T47D (cell line): ENCODE measurements around the genes AADACL4, CFAP107, PRAMEF12, PRAMEF26, PRAMEF33, PRAMEF17 and LRRC38.

DNA sequence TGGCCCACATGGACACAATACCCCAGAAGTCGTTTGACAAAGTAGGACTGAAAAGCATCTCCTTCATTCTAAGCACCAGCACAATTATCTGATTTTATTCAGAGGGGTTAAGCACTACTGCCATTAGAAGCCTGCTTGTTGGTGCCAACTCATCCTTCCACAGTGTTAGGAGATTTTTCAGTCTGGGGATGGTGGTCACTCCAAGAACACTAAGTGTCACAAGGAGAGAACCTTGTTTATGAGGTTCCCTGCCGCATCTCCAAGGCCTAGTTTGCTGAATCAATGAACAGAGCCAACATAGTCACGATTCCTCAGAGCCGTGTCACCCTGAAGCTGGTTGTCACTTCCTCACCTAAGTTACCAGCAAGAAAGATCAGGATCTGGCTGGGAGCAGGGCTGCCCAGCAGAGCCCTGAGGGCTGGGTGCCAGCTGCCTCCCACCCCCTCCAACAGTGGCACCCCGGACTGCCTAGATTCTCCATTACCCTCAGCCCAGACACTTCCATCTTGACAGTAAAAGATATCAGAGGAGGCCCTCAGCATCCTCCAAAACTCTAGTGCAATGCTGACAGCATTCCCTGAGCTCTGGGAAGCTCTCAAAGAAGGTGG, 8.9 kb downstream of the DHRS3 start:
- RRBS = no CpG with 5 or more reads among the region's 5 CpGs

DNA sequence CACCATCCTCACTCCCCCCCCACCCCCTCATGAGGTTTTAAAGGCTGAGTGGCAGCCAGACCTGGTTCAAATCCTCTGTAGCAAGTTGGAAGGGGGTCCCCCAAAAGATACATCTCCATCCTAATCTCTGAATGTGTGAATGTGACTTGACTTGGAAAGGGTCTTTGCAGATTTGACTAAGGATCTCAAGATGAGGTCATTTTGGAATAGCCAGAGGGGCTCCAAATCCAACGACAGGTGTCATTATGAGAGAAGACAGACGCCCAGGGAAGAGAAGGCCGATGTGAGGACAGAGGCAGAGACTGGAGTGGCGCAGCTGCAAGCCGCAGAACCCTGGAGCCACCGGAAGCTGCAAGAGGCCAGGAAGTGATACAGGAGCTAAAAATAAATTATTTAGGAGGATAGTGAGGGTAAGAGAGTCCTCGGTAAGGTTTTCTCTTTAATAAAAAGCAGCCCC, 9.8 kb upstream of the AADACL4 start:
- RRBS = no CpG with 5 or more reads among the region's 7 CpGs

- RRBS = no CpG with 5 or more reads among the region's 8 CpGs
Measured at GRCh38 chr1:12643878-12644616, at the start of gene AADACL4. TSS of gene AADACL4 (plus strand) at chr1:12644085.

DNA sequence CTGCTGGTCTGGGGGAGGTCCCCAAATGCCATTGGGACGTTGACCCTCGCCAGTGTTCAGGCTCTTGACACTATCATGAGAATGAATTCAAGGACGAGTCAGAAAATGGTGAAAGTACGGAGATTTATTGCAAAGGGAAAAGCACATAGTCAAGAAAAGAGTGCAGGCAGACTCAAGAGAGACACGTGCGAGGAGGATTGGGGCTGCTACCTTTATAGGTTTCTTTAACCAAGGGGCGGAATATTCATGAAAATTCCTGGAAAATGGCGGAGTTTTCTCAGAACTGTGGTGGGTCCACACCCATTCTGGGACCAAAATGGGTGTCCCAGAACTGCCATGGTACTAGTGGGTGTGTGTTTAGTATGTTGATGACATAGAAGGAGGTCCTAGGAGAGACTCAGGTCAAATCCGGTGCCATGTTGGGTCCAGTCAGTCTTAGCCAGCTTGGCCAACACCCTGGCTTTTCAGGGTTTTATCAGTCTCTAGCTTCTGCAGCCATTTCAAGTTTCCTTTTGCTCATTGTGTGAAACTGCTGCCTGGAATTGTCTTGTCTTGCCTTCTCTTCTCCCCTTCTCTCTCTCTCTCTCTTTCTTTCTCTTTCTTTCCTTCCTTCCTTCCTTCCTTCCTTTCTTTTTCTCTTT, 13.7 kb downstream of the AADACL4 start:
- RRBS = no CpG with 5 or more reads among the region's 9 CpGs

DNA sequence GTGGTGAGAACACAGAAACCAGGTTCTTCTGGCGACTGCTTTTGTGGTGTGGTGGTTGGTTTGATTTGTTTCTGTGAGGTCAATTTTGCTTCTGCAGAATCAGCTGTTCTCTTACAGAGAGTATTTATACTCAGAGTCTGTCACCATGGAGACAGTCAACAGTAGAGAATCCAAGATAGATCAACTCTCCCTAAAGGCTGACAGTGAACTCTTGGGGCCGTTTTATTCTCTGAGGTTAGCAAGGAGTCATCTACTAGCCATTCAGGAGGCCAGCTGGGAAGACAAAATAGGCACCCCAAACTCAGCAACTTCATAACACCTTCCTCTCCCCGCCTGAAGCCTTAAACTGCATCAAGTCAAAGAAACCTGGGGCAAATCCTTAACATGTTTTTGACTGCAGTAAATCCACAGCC, at the start of gene CFAP107:
Gene CFAP107, plus strand, starts transcription at position 154 of the 413 bp plus-strand sequence.
- RRBS = no CpG with 5 or more reads among the region's 3 CpGs

DNA sequence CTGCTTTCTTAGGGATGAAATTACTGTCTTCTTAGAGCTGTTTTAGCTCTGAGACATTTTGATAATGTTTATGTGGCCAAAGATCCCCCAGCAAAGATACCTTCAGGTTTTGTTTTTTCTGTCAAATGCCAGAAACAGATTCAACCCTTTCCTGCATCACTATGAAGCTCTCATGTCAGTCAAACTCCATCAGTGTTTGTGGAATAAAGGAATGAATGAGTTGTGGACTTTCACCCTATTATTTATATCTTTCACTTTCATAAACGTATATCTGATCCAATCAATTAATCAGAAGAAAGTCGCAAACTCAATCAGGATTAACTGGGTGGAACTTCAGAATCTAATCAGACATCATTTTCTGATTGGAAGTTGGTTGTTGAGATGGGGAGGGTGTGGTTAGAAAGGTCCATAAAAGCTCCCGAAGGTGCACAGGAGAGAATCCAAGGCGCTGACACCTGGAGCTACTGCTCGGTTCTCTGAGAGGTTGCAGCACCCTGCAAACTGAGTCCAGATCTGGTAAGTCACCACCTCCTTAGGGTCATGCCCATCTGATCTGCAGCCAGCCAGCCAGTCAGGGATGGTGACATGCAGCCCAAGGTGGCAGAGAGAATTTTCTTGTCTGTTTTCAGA, at the start of gene PRAMEF12:
Gene PRAMEF12, plus strand, starts transcription at position 438 of the 630 bp plus-strand sequence.
- RRBS = no CpG with 5 or more reads among the region's 5 CpGs

DNA sequence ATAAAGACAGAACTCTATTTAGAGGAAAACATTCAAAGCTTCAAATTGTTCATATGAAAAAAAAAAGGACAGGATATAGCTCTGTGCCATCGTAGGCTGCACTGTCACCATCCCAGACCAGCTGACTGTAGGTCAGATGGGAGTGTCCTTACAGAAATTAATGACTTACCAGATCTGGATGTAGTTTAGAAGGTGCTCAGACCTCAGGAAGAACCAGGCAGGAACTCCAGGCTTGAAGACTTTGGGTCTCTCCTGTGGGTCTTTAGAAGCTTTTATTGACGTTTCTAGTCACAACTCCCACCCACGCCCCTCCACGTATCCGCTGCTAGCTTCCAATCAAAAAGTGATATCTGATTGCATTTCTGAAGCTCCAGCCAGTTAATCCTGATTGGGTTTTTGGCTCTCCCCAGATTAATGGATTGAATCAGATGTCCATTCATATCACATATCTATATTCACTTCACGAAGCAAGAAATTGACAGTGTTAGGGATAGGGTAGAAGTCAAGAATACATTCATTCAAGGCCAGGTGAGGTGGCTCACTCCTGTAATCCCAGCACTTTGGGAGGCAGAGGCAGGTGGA, at the start of gene PRAMEF26:
Gene PRAMEF26, minus strand, starts transcription at position 295 of the 582 bp plus-strand sequence.
- RRBS = no CpG with 5 or more reads among the region's 6 CpGs

- RRBS = no CpG with 5 or more reads among the region's 1 CpG
Measured at GRCh38 chr1:13303303-13303733, at the start of gene PRAMEF33. TSS of gene PRAMEF33 (plus strand) at chr1:13303539.

DNA sequence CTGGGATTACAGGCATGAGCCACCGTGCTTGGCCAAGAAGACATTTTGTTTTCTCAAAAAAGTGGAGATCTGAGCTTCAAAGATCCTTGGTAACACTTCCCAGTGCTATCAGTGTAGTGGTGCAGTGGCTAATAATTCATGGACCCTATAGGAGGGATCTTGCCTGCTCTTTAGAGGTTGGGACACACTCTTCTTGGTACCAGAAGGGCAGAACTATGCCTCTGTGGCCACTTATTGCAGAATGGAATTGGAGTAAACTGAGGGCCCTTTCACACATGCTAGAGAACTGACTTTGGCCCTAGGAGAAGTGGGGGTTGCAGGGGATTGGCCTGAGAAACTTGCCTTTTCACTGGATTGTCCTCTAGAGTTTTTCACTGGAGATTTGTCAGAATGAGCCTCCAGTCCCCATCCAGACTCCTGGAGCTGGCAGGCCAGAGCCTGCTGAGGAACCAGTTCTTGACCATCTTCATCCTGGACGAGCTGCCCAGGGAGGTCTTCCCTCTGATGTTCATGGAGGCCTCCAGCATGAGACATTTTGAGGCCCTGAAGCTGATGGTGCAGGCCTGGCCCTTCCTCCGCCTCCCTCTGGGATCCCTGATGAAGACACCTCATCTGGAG, at the start of gene PRAMEF17:
Gene PRAMEF17, plus strand, starts transcription at position 365 of the 618 bp plus-strand sequence.
- RRBS = no CpG with 5 or more reads among the region's 3 CpGs

GRCh38 chr1:13433883-13434191, 23.6 kb downstream of the PRAMEF20 start:
- RRBS = no CpG with 5 or more reads among the region's 14 CpGs

DNA sequence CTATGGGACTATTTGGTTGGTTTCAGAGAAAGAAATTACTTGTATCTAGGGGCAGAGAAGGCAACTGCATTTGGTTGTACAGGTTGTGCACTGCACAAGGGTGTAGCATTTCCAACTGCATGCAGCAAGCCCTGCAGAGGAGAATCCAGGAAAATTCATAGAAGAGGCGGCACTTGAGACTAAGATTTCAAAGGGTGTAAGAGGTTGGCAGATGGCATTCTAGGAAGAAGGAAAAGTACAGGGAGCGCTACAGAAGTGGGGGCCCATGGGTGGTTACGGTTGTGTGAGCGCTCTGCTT, 27.9 kb downstream of the PRAMEF20 start:
- RRBS = no CpG with 5 or more reads among the region's 4 CpGs

DNA sequence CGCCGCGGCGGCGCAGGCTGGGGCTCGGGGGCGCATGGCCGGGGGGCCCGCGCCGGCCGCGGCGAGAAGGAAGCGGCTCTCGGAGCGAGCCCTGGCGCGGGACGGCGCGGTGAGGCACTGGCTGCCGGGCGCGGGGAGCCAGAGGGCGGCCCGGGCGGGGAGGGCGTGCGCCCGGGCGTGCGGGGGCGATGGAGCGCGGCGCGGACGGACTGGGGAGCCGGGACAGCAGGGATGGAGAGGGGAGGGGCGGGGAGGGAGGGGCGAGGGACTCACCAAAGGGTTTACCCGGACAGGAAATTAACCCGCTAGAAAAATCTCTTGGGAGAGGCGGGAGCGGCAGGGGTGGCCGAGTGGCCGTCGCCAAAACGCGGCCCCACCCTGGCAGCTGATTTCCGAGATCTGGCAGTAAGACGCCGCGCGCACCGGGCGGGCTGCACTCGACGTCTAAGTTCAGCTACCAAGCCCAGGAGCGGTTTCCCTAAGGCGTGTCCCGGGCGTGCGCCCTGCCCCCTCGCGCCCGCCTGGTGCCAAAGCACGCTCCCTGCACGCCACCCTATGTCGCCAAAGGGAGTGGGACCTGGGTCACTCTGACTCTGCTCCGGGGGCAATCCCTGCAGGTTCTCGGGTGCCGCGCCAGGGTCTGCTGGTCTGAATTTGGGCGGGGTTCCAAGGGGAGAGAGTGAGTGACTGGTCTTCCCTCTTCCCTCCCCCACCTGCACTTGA, at the start of gene LRRC38:
Gene LRRC38, minus strand, starts transcription at position 446 of the 723 bp plus-strand sequence.
- RRBS = 43% methylated on average over 45 of the region's 76 CpGs

DNA sequence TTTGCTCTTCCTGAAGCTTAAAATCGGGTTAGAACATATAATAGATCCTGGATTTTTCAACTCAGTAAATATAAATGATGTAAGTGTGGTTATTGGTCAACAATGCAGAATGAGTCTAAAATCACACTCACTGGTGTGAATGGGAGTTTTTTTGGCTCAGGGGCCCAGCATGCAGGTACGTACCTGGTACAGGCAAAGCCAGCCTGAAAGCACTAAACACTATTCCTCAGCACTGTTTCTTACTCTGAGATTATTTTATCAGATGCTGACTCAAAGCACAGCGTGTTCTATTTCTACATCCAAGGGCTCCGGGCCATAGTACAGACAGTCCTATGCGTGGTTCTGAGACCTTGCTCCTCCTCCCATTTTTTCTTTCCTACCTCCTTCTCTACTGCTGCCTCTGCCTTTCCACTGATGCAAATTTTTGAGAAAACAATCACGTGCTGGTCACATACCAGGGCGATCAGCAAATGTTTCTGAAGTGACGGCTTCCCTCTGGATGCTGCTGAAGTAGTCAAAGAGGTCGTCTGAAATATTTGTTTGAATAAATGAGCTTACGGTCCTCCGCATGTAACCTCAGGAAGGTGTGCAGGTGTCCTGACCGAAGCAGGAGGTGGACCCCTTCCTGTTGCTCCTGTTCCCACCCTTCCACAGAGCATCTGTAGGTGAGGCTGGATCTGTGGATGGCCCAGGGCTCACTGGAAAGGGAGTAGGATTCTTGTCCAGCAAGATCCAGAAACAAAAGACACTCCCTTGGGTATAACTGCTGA, 36.3 kb downstream of the PDPN start:
- RRBS = no CpG with 5 or more reads among the region's 12 CpGs

DNA sequence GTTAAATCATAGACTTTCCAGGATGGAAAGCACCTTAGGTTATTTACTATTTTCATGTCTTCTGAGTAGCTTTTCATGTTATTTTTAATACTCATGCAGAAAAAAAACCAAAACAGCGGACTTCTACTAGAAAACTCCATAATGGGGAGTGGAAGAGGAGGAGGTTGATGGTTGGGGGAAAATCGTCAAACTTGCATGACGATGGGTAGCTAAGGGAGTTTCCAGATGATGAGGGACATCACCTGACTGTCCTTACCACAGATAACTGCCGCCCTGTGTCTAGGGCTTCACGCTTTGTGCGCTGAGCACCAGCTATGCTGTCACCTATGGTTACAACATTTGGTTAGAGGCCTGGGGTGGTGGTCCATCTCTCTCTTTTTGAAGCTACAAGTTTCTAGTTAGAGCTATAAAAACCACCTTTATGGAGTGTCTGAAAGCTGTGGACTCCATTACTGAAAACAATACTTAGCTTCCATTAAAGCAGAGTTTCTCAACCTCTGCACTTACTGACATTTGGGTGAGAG, 2.8 kb downstream of the PRDM2 start:
- RRBS = no CpG with 5 or more reads among the region's 6 CpGs

DNA sequence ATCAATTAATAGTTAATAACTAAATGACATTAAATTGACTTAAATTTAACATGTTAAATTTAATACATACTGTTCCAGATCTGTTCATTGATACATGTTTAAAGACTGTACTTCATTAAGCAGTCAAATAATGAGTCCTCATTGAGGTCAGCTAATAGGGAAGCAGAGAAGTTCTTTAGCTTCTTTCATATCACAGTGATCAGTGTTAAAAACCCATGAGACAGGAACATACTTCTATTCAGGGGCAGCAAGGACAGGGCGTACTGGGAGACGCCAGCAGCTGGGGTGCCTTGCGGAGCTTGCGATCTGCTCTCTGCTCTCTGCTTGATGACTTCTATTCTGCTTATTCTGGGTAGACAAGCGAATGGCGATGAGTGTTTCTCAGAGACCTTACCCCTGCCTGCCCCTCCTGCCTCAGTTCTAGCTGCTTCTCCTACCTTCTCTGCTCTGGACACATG, 26.7 kb downstream of the PRDM2 start:
- RRBS = no CpG with 5 or more reads among the region's 6 CpGs

GRCh38 chr1:14680419-14681046, 82.0 kb downstream of the KAZN start:
- RRBS = no CpG with 5 or more reads among the region's 8 CpGs

DNA sequence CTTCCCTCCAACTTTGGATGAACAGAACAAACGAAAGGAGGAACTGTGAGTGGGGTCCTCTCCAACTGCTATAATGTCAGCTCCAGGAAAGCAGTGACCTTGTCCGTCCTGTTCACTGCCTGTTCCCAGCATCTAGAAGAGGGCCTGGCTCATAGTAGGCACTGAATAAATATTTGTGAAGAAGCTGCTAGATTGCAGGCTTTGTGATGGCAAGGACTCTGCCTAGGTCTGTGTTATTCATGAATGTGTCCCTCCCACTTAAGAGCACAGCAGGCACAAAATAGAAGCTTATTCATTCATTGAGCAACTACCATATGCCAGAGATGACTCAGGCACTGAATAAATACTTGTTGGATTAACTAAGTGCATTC, 143.6 kb downstream of the KAZN start:
- RRBS = no CpG with 5 or more reads among the region's 2 CpGs

- RRBS = no CpG with 5 or more reads among the region's 32 CpGs
Measured at GRCh38 chr1:14945034-14946370, 208.0 kb upstream of the TMEM51 start.

DNA sequence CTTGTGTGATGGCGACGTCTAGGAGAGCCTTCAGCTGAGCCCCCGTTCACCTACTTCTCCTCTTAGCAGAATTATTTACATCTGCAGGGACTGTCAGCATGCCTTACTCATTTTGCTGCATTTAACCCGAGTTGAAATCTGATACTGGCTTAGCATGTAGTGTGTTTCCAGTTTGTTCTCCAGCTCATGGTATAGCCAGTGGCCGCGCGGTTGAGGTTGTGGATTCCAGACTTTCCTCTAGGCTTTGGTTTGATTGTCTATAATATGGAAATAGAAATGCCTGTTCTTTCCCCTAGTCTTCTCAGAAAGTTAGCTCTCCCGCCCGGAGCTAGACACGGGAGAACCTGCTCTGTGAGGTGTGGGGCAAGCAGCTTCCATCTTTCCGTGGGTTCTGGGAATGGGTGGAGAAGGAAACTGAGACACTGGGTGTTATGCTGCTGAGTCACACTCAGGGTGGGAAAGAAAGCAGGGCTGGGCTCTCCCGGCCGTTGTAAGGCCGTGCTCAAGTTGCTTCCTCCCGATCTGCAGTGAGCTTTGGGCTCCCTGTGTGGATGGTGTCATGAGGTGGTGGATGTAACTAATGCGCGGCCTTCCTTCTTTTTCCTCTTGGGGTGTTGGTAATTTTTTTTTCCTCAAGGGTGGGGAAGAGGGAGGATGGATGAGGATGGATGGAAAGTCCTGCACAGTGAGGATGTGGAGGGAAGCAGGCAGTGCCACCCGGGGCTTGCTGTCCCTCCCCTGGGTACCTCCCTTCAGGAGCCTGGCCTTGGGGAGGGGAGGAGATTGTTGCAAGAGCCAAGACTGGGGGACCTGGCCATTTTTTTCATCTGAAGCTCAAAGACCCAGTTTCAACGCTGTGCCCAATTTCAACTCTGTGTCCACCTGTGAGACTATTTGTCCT, 206.7 kb upstream of the TMEM51 start:
- RRBS = no CpG with 5 or more reads among the region's 19 CpGs

DNA sequence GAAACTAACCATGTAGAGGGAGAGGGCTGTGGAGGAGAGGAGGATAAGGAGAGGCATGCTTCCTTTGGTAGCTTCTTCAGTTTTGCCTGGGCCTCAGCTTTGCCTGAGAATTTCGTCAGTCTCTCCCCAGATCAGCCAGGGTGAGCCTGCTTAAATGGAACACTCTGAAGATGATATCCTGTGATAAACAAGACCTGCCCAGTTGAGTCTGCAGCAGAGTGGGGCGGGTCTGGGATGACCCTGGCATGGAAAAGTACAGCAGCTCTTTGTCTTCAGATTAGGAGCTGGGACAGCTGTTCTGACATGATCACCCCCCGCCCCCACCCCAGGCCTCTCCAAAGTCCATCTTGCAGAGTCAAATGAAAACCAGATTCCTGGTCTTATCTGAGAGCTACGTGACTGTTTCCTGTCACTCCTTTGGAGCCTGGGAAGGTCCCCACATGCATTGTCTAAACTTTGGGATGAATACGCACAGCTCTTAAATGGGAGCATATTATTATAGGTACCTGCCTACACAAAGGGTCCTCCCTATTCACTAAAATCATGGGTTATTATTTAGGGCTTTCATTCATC, 2.1 kb upstream of the TMEM51 start:
- RRBS = no CpG with 5 or more reads among the region's 5 CpGs